SJSA1 (cell line): ENCODE data around the genes FNDC11, TNFRSF6B and TPD52L2.

- RAMPAGE, long total RNA = no peak
Measured at GRCh38 chr20:63553555-63554327, at the start of gene FNDC11. FNDC11 (plus strand) TSS chr20:63554159.

DNA sequence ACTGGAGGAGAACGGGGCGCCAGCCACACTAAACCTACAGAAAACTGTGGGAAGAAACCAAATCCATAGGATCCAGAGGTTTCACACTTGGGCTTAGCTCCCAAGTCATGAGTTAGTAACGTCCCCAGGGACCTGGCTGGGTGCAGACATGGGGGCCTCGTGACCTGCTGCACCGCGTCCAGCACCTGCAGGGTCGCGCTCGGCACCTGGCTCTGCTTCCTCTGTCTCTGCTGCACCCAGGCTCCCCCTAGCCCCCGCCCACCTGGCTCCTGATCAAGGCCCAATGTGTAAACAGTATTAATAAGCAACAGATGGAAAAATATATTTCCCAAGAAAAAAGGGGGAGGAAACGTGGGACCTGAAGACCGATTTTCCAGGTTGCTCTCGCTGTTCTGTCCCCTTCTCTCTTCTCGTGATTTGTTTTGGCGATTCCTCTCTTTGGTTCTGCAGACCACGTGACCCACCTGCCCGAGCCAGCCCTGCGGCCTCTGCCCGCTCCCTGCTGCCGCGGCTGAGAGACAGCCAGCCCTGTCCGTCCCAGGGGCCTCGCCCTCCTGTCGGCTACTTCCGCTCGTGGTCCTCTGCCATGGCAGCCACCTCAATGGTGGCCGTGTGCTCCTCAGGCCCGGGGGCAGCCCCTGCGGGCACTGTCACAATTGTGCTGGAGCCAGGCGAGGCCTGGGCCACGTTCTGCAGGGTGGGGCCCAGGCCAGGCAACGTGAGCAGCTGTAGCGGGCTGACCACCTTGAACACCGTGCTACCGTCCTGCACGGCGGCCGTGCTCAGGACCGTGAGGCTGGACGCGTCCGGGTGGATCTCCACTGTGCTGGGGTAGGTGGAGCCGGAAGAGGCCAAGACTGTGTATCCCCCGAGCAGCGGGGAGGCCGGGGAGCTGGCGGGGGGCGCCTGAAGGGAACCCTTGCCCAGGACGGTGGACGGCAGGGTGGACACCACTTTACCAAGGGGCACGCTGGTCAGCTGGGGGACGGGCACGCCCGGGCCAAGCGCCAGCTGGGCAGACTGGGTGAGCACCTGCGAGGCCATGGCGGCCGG, 15.8 kb upstream of the HELZ2 start:
- RAMPAGE, long total RNA = no peak

DNA sequence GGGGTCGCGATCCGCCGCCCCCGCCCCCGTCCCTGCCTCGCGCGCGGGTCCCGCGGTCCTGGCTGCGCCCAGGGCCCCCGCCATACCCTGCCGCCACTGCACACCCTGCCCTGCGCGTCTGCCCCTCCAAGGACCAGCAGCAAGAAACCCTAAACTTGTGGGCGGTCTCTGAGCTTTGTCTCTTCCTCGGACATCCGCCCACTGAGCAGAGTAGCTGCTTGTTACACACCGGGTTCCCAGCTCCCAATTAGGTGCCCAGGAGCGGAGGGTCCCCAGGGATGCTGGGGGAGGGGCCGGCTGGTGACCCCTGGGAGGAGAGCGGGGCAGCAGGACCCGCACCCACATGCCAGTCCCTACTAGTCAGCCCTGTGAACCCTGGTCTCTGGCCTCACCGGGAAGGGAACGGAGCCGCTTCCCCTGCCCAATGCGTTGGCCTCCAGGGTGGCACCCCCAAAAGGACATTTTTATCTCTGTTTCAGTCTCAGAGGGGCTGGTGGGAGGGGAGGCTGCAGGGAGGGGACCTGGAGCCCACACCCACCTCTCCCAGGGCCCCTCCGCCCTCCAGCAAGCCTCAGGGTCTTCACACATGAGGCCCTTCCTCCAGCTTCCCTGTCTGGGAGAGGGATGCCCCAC, 10.6 kb downstream of the STMN3 start:
- RAMPAGE, long total RNA = no peak

GRCh38 chr20:63688385-63688952, 8.0 kb upstream of the TNFRSF6B start:
- RAMPAGE, long total RNA = no peak

- RAMPAGE, long total RNA = no peak
Measured at GRCh38 chr20:63690684-63691136, 5.7 kb upstream of the TNFRSF6B start.

- RAMPAGE, long total RNA = no peak
Measured at GRCh38 chr20:63691207-63691879, 5.1 kb upstream of the TNFRSF6B start.

GRCh38 chr20:63695179-63696112, 1.0 kb upstream of the TNFRSF6B start:
- RAMPAGE, long total RNA = no peak

DNA sequence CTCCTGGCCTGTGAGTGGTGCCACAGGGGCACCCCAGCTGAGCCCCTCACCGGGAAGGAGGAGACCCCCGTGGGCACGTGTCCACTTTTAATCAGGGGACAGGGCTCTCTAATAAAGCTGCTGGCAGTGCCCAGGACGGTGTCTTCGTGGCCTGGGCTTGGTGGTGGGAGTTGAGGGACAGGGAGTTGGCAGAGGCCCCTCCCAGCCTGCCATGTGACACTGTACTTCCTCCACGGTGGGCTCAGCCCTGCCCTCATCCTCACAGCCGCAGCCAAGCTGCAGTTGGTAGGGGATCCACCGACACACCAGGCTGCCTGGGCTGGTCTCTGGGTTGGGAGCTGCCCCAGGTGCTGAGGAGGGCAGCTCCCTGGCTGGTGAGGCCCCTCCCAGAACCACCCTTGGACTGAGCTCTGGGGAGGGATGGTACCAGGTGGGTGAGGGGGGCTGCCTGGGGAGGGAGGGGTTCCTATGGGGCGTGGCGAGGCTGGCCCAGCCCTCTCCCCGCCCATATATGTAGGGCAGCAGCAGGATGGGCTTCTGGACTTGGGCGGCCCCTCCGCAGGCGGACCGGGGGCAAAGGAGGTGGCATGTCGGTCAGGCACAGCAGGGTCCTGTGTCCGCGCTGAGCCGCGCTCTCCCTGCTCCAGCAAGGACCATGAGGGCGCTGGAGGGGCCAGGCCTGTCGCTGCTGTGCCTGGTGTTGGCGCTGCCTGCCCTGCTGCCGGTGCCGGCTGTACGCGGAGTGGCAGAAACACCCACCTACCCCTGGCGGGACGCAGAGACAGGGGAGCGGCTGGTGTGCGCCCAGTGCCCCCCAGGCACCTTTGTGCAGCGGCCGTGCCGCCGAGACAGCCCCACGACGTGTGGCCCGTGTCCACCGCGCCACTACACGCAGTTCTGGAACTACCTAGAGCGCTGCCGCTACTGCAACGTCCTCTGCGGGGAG, at the start of gene TNFRSF6B:
Gene TNFRSF6B (plus strand): TSS at position 540 of the 946 bp plus-strand sequence.
- RAMPAGE, long total RNA = no peak

- RAMPAGE, long total RNA = no peak
Measured at GRCh38 chr20:63697059-63697499, 627 bp downstream of the TNFRSF6B start.

- RAMPAGE, long total RNA = no peak
Measured at GRCh38 chr20:63844531-63845089, 13.5 kb upstream of the ZBTB46 start.

DNA sequence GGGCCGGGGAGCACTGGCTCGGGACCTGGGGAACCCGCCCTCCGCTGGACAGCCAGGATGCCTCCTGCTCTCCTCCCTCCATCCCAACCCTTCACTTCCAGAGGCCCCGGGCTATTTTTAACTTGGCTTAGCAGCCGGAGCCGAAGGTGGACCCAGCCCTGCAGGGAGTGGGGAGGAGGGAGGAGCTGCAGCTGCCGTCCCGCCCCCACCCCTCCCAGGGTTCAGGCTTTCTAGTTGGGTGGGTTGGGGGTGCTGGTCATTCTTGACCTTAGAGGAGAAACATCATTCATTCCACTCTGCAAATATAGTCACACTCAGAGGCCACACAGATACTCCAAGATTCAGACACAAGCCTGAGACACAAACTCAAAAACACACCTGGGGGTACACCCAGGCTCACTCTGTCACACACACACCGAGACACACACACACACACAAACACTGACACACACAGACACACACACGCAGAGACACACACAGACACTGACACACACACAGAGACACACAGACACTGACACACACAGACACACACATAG, 14.7 kb upstream of the ABHD16B start:
- RAMPAGE, long total RNA = no peak

DNA sequence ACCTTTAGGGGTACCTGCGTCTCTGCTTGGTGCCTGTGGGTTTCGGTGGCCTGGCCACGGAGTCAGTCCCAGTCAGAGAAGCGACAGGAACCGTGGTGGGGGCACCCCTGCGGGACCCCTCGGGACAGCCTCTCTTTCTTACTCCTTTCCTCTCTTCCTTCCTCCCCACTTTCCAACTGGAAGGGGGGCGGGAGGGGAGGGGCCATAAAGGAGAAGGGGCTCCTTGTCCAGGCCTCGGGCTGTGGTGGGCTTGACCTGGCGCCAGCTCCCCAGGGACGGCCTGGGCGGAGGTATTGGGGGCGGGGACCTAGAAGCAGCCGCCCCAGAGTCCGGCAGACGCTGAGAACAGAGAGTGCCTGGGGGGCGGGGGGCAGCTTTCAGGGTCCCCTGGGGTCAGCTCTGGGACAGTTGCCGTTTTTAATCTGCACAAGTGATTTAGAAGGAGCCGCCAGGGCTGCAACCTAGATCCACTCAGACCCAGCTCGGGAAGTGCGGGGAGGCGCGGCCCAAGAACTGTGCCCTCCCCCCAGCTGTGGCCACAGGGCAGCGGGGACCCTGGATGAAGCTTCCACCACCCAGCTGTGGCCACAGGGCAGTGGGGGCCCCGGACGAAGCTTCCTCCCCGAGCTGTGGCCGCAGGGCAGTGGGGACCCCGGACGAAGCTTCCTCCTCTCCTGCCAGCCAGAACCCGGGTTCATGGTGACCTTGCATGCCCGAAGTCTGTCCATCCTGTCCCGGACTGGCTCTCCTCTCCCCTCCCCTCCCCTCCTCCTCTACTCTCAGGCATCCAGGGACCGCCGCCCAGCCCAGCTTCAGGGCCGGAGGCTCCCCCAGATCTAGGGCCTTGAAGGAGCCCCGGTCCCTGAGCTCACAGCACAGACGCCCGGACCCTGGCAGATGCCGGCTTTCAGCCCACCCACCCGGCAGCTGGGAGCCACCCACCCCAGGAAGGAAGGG, 6.3 kb upstream of the ABHD16B start:
- RAMPAGE, long total RNA = no peak

- RAMPAGE, long total RNA = no peak
Measured at GRCh38 chr20:63857955-63858343, 3.3 kb upstream of the ABHD16B start.

DNA sequence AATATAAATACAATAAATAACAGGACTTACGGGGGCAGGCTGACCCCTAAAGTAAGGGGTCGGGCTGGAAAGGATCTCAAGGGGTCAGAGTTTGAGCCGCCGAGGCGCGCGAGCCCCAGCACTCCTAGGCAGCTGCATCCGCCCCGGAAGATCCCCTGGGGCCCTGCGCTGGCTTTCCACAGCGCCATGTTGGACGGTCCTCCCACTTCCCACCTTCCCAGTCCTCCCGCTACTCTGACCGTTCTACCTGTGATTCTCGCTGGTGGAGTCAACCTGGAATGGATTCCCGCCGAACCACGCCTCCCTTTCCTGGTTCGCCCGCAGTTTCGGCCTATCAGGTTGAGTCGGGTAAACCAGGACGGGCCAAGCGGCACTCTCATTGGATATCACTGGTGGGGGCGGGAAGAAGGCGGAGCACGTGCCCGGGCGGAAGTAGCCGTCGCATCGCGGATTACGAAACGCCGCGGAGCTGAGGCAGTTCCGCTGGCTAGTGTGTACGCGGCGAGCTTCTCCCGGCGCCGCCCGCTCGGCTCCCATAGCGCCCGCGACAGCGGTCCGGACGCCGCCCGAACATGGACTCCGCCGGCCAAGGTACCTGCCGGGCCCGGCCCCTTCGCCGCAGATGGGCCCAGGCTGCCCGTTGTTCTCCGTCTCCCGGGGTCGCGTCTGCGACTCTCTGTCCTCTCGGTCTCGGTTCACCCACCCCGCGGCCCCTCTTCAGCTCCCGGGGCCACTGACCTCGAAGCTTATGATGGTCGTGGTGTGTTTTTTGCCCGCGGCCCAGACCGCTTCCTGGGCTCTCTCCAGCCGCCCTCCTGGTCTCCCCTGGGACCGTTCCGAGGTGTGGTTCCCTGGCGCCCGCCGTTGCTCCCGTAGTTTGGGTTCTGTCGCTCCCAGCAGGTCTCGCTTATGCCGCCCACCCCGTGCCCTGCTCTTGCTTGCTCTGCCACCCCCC, at the start of gene TPD52L2:
Gene TPD52L2 (plus strand): TSS at position 477 of the 955 bp plus-strand sequence.
- RAMPAGE, long total RNA = no peak

DNA sequence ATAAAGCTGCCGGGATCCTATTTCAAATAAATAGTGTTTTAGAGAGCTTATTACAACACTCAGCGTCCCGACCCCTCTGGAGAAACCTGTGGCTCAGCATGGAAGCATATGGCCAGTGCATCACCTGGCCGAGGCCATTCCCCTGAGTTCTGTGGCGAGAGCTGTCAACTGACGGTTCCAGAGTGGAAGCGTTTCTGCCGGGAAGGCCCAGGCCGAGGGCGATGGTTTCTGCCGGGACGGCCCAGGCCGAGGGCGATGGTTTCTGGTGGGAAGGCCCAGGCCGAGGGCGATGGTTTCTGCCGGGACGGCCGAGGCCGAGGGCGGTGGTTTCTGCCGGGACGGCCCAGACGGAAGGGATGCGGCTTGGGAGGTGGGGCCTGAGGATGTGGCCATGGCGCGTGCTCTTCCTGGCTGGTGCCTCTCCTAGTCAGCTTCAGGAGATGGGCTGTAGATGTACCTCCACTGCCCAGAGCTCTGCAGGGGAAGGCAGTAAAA, 12.6 kb downstream of the TPD52L2 start:
- RAMPAGE, long total RNA = no peak

- RAMPAGE, long total RNA = no peak
Measured at GRCh38 chr20:63906813-63907760, 12.2 kb downstream of the DNAJC5 start.

- RAMPAGE, long total RNA = no peak
Measured at GRCh38 chr20:63948119-63948497, 8.1 kb downstream of the UCKL1 start.

GRCh38 chr20:63964225-63964819, 5.4 kb downstream of the ZNF512B start:
- RAMPAGE, long total RNA = no peak

DNA sequence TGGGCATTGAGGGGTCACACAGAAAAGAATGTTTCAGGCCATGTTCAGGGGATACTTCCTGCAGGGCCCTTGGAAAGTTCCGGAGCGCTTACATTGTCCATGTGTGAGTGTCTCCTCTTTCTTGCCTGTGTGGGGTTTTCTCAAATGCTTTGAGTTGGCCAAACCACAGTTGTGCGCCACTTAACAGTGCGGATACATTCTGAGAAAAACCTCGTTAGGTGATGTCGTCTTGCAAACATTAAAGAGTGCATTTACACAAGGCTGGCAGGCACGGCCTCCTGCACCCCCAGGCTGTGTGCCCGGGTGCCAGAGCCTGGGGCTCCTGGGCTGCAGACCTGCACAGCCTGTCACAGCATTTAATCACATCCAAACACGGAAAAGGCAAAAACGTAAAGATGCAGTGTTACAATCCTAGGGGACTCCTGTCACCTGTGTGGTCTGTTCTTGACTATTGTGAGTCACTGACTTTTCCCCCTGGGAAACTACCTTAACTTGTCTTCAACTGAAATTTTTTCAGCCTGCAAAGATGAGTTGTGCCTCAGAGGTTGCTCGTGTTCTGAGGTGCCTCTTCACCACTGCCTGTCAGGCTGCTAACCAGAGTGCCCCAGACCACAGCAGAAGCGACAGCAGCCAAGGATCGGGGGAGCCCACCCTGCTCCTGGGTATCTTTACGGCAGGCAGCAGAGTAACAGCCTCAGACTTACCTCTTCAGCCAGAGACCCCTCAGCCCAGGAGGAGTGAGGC, 851 bp upstream of the C20orf204 start:
- RAMPAGE, long total RNA = no peak

DNA sequence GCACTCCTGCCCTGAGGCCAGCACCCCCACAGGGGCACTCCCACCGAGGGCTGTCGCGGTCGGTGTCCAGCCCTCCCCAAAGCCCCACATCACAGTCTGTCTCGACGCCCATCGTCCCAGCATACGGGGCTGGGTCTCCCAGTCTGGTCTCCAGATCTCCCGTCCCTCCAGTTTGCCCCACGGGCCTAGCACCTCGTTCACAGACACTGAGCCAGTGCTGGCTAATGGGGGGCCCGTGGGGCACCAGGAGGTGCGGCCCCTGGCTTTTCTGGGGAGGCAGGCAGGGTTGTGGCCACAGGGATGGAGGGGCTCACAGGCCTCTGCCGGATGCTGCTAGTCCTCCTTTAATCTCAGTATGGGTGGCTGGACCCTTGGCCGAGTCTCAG, 1.5 kb upstream of the SOX18 start:
- RAMPAGE, long total RNA = no peak